ENCODE measurements around a stretch of chr22.

GRCh38 chr22:42082289-42082788 lies 2.8 kb downstream of the SMDT1 start:
- RRBS: no CpG with 5 or more reads among the region's 8 CpGs

GRCh38 chr22:42173187-42173713 lies 42.6 kb upstream of the CYP2D6 start:
- RRBS: no CpG with 5 or more reads among the region's 2 CpGs

- RRBS: no CpG with 5 or more reads among the region's 3 CpGs
These were observed 14.3 kb downstream of the TCF20 start for GRCh38 chr22:42256104-42256579.

GRCh38 chr22:42304095-42304503 lies 33.6 kb upstream of the TCF20 start:
- RRBS: no CpG with 5 or more reads among the region's 8 CpGs

- RRBS: no CpG with 5 or more reads among the region's 8 CpGs
These were observed 74.6 kb downstream of the NFAM1 start for GRCh38 chr22:42357611-42358051.

DNA sequence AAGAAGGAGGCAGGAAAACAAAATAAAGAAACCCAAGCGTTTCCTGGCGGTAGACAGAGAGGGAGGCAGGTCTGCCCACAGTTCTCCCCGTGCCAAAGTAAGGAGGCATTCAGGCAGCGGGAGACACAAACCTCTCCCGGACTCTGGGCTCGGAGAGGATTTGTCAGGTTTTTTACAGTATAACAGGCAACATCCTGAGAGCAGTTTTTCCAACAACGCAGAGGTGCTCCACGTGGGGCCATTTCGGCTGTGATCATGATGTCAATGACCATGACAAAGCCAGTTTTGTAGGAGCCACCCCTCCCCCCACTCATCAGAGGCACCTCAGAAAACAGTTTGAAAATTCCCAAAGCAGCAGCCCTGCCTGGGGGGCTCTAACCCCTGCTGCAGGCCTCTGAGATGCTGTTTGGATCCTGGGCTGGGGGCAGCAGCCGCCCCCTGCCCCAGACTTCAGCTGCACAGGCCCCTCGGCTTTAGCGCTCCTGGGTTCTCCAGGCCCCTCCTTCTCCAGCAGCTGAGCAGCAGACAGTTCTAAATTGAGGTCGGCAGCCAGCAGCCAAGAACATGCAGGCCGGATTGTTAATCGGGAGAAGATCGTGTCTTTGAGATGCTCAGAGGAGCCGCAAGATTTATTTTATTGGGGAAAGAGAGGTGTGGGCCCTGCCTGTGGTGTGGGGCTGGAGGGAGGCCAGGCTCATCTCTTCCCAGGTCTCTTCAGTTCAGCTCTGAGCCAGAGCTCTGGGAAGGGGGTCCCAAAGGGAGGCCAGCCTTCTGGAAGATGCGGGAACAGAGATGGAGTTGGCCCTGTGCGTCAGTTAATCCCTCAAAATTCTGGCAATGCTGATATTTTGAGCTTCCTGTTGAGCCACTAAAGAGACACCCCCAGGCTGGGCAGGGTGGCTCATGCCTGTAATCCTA lies 19.3 kb downstream of the NFAM1 start:
- RRBS: no CpG with 5 or more reads among the region's 19 CpGs

- RRBS: no CpG with 5 or more reads among the region's 2 CpGs
These were observed 11.4 kb downstream of the NFAM1 start for GRCh38 chr22:42420845-42421108.

DNA sequence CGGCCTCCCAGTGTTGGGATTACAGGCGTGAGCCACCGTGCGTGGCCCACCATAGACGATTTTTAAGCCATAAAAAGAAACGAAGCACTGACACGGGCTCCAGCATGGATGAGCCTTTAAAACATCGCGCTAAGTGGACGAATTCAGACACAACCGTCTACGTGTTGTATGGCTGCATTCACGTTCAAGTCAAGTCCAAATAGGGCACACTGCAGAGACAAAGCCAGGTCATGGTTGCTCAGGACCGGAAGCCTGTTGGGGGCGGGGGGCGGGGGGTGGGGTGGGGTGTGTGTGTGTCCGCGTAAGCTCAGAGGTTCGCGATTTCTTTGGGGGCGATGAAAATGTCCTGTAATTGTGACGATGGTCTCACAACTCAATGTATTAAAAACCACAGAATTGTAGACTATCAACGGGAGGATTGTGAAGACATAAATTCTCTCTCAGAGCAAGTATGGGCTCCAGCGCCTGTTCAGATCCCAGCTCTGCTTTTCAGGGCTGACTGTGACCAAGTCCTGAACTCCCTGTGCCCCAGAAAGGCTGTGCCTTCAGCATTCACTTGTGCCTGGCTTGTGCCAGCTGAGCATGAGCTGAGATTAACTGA lies 18.0 kb downstream of the SERHL2 start:
- RRBS: no CpG with 5 or more reads among the region's 24 CpGs

DNA sequence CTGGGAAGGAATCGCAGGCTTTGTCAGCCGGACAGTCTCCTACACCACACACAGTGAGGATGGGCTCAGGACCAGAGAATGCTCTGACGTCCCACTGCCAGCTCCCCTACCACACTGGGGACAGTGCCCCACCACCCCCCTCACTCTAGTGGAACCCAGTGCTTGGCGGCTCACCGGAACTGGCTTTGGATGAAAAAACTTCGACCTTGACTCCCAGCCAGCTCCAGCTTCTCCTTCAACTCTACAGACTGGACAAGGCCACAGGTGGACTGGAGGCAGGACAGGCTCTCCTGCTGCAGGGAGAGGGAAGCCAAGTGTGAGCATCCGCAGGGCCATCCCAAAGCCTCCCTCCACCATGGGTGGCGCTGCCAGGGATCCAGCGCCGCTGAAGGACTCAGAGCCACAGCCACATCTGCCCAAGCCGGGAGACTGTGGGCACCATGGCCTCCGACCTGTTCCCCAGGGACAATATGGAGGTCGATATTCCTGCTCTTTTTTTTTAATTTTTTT lies 24.0 kb downstream of the SERHL2 start:
- RRBS: no CpG with 5 or more reads among the region's 13 CpGs

DNA sequence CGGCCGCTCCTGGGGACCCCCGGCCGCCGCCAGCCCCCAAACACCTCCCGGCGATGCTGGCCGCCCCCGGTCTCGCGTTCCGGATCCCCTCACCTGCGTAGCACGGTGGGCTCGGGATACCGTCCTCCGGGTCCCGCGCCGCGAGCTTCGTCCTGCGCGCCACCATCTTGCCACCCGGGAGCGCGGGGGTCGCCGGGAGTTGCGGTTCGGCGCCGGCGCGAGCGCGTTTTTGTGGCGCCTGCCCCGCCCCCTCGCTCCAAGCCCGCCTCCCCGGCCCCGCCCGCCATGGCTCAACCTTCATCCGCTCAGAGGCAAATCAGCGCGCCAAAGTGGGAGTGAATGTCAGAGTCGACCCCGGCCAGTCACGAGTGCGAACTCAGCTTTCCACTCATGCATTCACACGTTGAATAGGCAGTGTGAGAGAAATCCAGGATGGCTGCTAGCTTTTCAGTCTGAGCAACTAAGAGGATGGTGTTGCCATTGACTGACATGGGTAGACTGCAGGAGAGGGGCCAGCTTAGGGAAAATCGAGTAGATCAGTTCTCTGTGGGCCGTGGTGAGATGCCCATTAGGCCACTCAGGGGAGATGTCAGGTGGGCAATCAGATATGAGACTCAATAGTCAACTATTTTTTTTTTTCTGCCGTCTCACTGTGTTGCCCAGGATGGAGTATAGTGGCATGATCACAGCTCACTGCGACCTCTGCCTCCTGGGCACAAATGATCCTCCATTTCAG lies 28.2 kb downstream of the SERHL2 start:
- RRBS: 1% methylated on average over 16 of the region's 56 CpGs

- RRBS: no CpG with 5 or more reads among the region's 8 CpGs
These were observed 1.9 kb downstream of the POLDIP3 start for GRCh38 chr22:42612638-42613326.

- RRBS: no CpG with 5 or more reads among the region's 4 CpGs
These were observed 1.6 kb upstream of the ATP5MGL start for GRCh38 chr22:42642058-42642395.

DNA sequence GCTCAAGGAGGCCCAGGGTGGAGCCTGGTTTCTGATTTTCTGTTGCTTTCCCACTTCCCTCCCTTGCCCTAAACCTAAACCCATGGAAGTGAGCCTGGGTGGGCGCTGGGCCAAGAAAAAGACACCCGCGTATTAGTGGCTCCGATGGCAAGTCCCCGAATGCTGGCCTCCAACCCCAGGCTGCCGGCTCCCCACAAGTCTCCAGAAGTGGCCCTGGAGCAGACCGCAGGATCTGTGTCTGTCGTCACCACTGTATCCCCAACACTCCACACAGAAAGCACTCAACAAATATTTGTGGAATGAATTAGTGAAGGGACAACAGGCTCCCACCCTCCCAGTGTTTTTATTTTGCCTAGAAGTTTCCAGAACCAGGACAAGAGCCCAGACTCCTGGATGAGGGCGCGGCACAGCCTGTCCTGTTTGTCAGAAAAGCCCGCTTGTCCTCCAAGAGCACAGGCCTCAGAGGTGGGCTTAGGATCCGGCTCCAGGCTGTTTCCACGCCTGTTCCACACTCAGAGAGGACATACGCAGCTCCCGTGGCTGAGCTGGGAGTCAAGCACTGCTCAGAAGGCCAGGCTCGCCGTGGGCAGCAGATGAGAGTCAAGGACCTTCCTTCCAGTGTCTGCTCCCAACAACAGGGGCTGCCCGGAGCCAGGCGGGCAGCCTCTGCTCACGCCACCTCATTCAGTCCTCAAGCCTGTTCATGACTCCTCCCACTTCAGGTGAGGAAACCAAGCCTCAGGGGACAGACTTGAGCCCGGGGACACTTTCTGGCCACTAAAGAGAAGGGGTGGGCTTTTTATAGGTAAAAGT lies 4.0 kb downstream of the CYB5R3 start:
- RRBS: 100% methylated on average over 1 of the region's 21 CpGs

DNA sequence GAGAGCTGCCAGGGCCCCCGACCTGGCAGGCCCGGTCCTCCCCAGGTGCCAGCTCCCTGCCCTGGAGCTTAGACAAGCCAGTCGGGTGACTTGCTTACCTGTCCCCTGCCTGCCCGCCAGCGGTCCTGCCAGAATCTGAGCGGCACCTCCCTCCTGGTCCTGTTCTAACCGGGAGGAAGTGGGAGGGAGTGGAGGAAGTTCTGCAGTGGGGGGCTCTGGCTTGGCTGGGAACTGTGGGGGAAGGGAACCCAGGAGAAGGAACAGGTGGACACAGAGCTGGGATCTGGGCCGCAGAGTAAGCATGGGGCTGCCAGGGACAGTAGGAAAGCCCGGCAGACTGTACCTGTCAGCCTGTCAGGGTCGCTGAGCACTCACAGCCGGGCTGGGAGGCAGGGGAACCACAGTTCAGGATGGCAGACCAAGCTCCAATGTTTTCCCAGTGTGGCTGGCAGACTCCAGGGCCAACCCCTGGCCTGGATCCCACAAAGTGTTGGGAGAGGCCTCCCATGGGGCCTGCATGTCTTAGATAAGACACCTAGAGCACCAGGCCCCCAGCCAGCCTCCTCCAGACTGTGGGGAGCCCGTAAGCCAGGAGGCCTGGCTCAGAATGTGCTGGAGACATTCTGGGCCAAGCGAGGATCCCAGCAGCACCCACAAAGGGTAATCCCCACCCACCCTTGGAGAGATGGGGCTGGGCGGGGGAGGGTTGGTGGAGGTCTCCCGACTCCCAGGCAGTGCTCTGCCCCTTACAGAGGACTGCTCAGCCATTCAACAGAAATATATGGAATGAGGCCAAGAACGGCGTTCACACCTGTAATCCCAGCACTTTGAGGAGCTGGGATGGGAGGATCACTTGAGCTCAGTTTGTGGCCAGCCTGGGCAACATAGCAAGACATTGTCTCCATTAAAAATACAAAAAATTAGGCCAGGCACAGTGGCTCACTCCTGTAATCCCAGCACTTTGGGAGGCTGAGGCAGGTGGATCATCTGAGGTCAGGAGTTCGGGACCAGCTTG lies 2.3 kb downstream of the CYB5R3 start:
- RRBS: 96% methylated on average over 3 of the region's 18 CpGs

DNA sequence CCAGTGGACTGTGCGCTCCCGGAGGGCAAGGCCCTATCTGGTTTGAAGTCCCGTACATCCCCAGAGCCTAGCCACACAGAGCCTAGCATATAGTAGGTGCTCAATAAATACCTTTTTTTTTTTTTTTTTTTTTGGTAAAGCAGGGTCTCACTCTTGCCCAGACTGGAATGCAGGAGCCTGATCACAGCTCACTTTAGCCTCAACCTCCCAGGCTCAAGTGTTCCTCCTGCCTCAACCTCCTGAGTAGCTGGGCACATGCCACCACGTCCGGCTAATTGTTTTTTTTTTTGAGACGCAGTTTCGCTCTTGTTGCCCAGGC lies 700 bp upstream of the CYB5R3 start:
- RRBS: no CpG with 5 or more reads among the region's 7 CpGs

- RRBS: no CpG with 5 or more reads among the region's 15 CpGs
These were observed 65.4 kb downstream of the ARFGAP3 start for GRCh38 chr22:42791615-42792128.

GRCh38 chr22:42806112-42806694 lies 50.9 kb downstream of the ARFGAP3 start:
- RRBS: no CpG with 5 or more reads among the region's 9 CpGs

DNA sequence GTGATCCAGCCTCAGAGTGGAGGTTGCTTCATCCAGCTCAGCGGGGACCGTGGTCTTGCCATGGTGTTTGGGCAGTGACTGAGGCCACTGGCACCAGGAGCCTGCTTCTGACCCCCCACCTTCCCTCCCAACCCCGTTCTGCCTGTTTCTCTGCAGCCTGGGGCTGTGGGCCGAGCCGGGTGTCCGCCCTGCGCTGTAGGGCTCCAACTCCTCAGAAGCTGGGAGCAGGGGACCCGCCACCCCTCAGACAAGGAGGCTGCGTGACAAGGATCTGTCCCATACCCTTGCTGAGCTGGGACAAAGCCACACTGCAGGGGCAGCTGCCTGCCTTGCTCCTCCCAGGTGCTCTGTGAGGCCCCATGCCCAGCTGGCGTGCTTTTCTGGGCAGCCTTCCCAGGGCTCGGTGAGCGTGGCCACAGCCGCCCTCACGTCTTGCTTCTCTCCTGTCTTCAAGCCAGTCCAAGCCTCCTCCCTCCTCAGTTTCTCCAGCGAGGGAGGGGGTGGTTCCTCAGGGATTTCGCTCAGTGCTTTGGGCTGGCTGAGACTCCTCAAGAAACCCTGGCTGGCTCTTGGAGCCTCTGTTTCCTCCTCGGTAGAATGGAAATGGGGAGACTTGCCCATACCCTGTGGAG lies 11.8 kb upstream of the ARFGAP3 start:
- RRBS: no CpG with 5 or more reads among the region's 17 CpGs

DNA sequence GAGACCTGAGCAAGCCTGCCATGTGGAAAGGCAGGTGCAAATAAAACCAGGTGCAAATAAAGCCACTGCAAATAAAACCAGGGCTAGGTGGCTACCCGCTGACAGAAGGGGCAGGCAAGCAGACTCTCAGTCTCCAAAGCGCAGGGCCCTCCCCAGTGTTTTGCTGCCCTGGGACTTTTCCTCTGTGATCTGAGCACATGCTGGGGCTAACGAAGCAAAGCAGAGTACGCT lies 22.5 kb upstream of the ARFGAP3 start:
- RRBS: no CpG with 5 or more reads among the region's 4 CpGs

GRCh38 chr22:42889119-42889886 lies 32.2 kb upstream of the ARFGAP3 start:
- RRBS: no CpG with 5 or more reads among the region's 13 CpGs

Measured in HCT116 (cell line).